Airway epithelial cell (primary cell): ENCODE measurements around the genes LBX1, LDB1 and ELOVL3.

DNA sequence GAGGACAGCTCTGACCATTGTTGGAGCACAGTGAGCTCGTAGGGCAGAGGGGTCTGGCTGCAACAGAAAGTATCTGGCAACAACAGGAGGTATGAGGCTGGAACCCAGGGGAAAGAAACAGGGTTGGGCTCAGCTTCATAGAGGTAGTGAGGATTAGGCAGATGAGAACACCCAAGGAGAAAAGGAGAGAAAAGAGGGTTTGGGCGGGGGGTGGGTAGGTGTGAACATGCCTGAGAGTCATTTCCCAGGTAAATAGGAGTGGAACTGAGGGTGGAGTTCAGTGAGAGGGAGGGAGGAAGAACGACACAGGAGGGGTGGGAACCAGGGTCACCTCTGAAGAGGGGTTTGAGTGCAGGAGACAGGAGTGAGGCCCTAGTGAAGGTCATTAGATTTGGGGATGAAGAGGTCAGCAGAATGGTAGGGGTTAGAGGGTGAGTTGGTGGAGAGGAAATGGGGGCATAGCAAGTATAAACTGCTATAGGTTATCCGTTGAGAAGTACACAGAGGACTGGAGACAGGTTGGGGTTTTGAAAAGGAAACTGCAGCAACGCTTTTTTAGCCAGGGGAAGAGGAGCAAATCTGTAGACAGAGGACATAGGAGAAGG is 28.7 kb downstream of the HIF1AN start:
- RAMPAGE, long total RNA, result no peak

- RAMPAGE, long total RNA, result no peak
These were observed 4.2 kb downstream of the PAX2 start for GRCh38 chr10:100749663-100749971.

- RAMPAGE, long total RNA, result no peak
These were observed 6.4 kb upstream of the SEMA4G start for GRCh38 chr10:100962669-100963450.

DNA sequence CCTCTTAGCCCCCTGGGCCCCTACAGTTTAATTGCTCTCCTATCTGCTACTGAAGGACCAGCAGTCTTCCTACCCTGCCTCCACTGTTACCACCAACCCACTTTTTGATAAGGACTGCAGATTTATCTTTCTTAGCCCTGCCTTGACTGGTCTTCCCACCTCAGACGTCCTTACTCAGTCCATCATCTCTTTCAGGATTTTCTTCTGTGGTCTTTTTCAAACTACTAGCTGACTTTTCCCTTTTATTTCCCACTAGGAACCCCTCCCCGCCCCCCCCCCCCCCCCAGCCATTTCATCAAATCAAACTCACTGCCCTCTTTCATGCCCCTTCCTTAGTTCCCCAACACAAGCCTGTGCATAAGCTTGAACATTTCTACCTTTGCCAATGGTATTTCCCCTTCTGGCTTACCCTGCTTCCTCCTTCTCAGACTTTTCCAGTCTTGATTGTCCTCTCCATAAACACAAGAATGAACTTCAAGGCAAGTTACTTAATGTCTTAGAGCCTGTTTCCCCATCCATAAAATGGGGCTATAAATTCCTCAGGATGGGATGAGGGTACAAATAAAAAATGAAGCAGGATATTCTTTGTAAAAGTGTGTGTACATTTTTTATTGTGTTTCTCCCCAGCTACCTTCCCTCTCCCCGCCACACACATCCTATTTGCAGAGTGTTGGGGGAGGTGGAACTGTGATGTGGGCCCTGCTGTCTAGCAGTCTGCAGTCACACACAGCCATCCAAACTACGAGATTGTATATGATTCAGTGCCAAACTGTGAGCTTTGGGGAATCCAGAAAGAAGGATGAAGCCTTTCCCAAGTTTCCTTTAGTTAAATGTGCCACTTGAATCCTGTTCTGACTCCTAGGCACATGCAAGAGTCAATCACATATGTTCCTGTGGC is 1.5 kb upstream of the SEMA4G start:
- RAMPAGE, long total RNA, result no peak

- RAMPAGE, long total RNA, result no peak
These were observed 5.5 kb upstream of the LZTS2 start for GRCh38 chr10:100993825-100994854.

DNA sequence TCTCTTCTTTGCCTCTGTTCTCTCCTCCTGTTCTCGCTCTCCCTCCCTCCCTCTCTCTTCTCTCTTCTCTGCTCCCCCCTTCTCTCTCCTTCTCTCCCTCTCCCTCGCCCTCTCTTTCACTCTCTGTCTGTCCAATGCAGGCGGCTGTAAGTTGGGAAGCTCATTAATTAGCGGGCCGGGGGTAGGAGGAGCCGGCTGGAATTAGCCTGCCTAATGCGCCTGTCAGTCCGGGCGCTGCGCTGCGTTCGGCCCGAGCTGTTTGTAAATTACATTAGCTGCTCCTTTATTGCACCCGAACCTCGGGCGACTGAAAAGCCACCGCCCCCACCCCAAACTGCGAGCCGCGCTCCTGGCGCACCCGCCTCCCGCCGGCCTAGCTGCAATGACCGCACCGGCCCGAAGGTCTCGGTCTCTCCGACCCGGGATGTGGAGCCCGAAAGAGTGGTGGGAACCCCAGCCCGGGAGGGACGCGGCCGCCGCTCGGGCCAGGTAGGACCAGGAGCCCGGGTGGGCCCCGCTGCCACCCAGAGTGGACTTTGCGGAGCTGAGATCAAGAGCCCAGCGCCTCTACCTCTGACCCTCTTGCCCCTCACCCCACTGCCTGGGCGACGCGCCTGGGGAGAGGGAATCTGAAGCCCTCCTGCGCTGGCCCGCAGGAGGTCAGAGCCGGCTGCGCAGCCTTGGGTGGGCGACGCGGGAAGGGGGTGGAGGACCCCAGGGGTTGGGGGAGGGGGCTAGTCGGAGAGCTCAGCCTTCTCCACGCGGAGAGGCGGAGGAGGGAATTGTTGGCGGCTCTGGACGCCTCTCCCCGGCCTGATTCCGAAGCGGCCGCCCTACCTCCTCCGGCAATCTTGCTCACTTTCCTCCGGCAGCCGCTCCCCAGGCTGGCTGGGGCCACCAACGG is at the start of gene LBX1:
Gene LBX1 (minus strand): TSS at position 138 of the 904 bp plus-strand sequence.
- RAMPAGE, long total RNA, result no peak

- RAMPAGE, long total RNA, result no peak
These were observed 62.3 kb downstream of the POLL start for GRCh38 chr10:101525718-101526182.

DNA sequence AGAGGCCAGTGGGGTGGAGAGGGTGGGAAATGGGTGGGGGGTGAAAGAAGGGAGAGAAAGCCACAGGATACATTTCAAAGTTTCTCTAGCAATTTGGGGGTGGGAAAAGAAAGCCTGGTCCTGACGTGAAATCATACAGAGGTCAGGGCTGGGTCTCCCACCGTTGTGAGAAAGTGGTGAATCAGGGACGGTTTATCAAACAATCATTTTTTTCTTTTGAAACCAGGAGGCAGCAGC is 43.7 kb downstream of the FBXW4 start:
- RAMPAGE, long total RNA, result no peak

DNA sequence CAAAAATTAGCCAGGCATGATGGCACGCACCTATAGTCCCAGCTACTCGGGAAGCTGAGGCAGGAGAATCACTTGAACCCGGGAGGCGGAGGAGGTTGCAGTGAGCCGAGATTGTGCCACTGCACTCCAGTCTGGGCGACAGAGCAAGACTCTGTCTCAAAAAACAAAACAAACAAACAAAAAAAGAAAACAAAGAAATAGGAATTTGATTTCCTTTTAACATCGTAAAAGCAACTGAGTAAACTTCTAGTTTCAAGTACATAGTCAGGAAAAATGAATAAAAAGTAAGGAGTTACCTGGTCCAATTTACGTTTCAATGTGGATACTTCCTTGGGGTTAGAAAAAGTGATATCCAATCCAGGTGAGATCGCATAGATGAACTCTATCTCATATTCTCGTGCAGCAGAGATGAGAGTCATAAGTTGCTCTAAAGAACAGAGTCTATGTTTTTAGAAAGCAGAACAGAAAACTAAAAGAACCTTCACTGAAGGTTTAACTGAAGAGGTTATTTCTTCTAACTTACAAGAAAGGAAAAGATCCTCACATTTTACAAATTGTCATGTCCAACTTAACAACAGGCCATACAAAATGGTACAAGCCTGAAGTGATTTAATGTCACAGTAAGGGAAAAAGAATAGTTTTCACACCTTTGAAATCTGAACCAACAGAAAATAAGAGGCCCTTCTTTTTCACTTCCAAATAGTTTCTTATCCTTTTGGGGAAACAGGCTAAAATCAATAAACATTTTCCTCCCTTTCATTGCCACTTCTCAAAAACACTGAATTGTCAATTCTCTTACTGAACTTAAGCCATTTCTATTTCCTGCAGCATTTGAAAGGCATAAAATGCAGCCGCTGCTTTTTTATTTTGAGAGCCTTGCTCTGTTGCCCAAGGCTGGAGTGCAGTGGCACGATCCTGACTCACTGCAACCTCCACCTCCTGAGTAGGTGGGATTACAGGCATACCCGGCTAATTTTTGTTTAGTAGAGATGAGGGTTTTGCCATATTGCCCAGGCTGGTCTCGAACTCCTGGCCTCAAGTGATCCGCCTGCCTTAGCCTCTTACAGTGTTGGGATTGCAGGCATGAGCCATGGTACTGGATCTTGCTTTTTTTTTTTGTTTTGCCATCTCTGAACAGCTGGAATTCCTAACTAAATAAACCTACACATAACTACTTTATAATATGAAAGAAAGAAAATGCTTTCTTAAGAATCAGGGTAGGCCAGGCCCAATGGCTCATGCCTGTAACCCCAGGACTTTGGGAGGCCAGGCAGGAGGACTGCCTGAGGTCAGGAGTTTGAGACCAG is 7.9 kb downstream of the OGA start:
- RAMPAGE, long total RNA, result no peak

- RAMPAGE, long total RNA, result no peak
These were observed 3.5 kb downstream of the OGA start for GRCh38 chr10:101814660-101815266.

- RAMPAGE, long total RNA, result no peak
These were observed 94.6 kb upstream of the KCNIP2 start for GRCh38 chr10:101938100-101938725.

- RAMPAGE, long total RNA, result no peak
These were observed at the start of gene LDB1 for GRCh38 chr10:102120041-102121004. LDB1 (minus strand) TSS chr10:102120368.

DNA sequence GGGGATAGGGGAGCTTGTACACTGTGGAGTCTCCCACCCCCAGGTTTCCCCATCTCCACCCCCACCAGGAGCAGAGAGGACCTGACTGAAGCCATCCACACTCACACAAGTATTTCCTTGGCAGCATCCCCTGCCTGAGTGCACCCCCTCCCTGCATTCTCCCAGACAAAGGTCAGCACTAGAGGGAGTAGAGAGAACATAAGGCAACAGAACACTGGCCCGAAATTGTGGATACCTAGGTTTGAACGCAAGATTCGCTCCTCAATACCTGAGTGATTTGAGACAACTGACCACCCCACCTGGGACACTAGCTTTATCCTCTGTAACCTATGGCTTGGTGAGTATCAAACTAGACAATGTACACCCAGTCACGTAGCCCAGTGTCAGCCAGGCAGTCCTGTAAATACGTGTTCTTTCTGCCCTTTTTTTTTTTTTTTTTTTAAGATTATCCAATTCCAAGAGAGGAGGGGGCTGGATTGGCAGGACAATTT is 1.9 kb upstream of the LDB1 start:
- RAMPAGE, long total RNA, result no peak

GRCh38 chr10:102147108-102147497 is 5.1 kb upstream of the NOLC1 start:
- RAMPAGE, long total RNA, result no peak

DNA sequence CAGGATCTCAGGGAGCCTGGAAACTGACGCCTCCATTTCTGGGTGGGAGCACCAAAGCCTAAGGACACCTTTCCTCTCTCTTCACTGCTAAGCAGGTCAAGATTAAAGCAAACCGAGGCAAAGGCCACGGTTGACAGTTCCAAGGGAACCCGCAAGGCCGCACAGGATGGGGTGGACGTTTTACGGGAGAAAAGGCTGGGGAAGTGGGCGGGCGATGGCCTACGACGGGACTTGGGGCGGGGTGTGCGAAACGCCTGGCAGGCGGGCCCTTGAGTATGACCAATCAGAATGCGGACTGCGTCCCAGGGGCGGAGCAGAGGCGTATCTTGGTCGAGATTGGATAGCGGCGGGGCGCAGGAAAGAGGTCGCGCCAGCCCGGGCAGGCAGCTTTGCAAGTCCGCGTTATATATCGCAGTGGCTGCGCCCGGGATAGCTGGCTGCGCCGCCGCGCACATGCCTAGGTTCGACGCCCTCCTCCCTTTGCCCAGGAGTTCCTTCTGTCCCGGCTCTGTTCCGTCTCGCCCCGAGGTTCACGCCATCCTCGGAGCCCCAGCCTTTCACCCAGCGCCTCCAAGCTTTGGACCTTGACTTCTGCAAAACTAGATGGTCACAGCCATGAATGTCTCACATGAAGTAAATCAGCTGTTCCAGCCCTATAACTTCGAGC is at the start of gene ELOVL3:
Gene ELOVL3 (plus strand): TSS at position 354 of the 667 bp plus-strand sequence.
- RAMPAGE, long total RNA, result no peak

DNA sequence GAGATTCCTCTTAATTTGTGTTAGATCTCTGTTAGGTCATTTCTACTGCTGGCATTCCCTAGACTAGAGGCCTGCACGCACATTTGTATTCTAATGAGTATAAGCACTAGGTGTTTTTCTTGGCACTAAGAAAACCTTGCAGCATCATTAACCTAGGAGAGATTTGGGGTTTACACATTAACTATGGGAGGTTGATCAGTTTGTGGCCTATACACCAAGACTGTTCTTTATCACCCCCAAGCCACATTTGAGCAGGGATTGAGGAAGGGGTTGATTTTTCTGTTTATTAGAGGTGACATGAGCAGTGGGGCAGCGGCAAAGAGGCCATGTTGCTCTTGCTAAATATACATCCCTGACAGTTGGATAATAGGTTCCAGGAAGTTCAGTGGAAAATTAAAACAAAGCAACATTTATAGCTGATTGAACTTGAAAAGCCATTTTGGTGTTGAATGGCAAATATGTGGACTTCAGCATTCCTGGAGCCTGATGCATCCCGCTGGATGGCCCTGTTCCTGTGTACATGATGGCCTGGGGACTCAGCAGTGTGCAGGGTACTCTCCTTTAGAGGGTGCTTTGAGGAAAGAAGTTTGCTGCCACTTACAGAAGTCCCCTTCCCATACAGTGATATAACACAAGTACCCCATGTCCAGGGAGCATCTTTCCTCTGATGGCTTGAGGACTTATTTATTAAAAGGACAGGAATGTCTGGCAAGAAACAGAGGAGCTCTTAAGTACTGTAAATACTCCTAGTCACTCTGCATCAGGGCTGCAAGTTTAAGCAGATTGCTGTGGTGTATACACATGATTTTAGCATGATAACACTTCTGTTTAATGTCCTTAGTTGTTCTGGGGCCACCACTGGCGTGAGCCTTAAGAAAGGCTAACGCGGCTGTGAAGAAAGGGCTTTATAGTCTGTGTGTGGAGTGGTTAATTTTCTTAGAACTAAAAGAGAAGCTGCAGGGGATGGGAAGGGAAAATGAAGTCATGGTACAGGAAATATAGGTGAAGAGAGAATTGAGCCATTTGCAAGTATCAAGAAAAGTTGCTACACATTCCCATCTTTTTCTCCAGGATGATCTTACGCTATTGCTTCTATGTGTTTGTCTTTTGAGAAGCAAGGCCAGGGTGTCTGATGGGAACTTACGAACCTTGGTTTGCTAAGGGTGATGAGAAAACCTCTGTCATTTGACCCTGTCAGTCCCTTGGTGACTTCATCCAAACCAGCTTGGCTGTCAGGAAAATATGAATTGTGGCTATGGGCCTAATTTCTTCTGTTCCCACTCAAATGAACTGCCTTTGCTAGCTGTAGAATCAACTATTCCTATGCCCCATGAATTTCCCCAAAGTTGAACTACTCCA is 65.6 kb downstream of the GBF1 start:
- RAMPAGE, long total RNA, result no peak

GRCh38 chr10:102311859-102312416 is 66.6 kb downstream of the GBF1 start:
- RAMPAGE, long total RNA, result no peak

GRCh38 chr10:102367006-102367286 is 28.6 kb upstream of the NFKB2 start:
- RAMPAGE, long total RNA, result no peak

GRCh38 chr10:102402514-102403061 is 7.1 kb downstream of the NFKB2 start:
- RAMPAGE, long total RNA, result no peak

DNA sequence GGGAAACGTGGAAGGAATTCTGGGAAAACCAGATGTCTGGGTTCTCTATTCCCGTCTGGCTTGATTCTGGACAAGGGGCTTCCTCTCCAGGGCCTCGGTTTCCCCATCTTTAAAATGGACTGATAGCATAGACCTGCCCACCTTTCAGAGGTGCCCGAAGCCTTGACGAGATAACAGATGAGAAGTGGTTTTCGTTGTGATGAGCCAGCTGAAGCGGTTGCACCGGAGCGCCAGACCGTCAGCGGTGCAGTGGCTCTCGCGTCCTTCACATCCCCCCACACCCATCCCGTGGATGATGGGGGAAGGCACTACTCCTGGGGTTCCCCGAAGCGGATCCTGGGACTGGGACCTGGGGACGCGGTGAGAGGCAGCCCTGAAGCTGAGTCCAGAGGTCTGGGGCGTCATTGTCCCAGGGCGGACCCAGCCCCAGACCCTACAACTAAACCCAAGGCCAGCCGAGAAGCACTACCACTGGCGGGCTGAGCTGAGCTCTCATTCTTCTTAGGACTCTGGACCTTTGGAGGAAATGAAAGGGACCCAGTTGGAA is 623 bp upstream of the FBXL15 start:
- RAMPAGE, long total RNA, result no peak